SJSA1 (cell line): ENCODE measurements around the genes CACNA1G, ANKRD40 and CA10.

DNA sequence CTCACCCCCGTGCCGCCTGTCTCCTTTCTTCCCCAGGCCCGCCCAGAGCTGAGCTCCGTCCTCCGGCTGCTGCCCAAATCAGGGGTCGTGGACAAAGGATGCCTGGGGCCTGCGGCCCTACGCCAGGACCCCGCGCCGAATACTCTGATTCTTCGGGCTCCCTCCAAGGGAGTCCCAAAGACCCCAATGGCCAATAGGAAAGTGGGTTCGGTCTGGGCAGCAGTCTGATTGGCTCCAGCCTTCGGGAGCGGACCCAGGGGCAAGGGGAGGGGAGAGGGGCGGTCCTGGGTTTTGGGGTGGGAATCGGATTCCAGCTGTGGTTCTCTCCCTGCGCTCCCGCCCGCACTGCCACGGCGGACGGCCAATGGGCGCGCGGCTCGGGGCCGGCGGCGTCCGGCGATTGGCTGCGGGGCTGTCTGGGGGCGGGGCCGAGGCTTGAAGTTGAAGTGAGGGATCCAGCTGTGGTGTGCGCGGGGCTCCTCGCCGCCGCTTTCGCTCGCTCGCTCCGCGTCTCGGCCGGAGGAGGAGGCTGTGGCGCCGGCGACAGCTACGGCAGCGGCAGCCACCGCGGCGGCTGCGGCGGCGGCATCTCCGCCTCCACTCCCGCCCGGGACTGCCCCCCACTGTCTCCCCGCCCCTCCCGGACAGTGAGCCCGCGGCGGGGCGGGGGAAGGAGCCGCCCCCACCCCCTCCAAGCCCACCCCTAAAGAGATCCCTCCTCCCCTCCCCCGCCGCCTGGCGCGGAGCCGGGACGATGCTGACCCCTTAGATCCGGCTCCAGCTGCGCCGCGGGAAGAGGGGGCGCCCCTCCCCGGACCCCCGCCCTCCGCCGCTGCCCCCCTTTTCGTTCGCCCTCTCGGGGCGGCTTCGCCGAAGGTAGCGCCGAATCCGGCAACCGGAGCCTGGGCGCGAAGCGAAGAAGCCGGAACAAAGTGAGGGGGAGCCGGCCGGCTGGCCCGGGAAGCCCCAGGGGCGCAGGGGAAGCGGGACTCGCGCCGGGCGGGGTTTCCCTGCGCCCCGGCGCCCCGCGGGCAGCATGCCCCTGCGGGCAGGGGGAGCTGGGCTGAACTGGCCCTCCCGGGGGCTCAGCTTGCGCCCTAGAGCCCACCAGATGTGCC is at the start of gene CACNA1G:
Gene CACNA1G, plus strand, starts transcription at position 467 of the 1,118 bp plus-strand sequence.
- RAMPAGE, long total RNA: no peak

GRCh38 chr17:50675632-50676226 is 32.0 kb downstream of the ANKRD40 start:
- RAMPAGE, long total RNA: no peak

GRCh38 chr17:50689841-50690564 is 17.7 kb downstream of the ANKRD40 start:
- RAMPAGE, long total RNA: no peak

GRCh38 chr17:50690565-50691329 is 17.0 kb downstream of the ANKRD40 start:
- RAMPAGE, long total RNA: no peak

GRCh38 chr17:50707090-50708399 is at the start of gene ANKRD40:
ANKRD40 (minus strand) TSS chr17:50707914.
- RAMPAGE, long total RNA: no peak

DNA sequence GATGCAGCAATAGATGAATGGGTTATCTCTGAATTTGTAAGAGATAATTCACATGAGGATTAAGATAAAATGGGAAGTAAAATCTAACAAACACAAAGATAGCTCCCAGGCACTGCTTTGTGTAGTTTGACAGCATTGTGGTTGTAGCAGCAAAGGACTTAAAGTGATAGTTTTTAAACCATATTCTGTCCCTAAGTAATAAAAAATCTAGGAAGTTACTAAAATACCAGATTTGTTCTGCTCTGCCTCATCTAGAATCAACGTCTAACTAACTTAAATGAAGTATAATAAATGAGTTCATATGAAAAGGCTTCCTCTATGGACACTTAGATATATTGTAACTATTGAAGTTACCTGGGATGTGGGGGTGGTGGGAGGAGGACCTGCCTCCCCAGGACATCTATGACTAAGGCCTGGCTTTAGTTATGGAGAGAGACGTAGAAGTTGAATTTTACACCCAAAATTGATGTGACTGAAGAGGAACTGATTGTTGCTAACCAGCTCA is 13.7 kb downstream of the ANKRD40CL start:
- RAMPAGE, long total RNA: no peak

- RAMPAGE, long total RNA: no peak
Measured at GRCh38 chr17:50866479-50867349, 560 bp upstream of the TOB1 start.

DNA sequence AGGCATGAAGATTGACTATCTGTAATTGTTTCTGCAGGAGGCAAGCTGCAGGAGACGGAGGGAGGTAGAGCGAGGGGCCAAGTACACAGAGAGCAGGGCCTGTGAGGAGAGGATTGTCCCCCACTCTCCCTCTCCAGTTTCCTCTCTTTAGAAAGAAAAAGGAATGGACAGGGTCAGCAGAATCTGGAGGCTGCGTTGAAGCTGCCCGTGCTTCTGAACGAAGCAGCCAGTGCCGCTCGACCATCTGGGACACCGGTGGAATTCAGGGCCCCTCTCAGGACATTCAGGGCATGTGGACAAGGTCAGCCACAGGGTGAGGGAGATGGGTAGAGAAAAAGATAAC is 33.9 kb upstream of the TOB1 start:
- RAMPAGE, long total RNA: no peak

DNA sequence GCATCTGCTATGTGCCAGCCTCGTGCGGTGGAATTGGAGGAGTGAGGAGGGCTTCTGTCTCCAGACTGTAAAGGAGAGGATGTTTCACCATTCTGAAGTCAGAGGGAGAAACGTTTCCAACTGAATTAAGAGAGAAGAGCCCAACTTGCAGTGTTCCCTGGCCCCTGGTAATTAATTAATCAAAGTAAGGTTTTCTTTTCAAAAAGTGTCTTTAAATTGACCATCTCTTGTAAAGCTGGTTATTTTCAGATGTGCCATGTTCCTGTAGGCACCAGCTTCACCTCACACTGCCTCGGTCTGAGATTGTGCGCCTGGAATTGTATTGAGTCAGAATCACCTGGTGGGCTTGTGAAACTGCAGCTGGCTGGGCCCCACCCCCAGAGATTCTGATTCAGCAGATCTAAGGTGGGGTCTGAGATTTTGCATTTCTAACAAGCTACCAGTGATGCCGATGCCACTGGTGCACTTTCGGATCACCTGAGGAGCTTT is 59.0 kb upstream of the TOB1 start:
- RAMPAGE, long total RNA: no peak

DNA sequence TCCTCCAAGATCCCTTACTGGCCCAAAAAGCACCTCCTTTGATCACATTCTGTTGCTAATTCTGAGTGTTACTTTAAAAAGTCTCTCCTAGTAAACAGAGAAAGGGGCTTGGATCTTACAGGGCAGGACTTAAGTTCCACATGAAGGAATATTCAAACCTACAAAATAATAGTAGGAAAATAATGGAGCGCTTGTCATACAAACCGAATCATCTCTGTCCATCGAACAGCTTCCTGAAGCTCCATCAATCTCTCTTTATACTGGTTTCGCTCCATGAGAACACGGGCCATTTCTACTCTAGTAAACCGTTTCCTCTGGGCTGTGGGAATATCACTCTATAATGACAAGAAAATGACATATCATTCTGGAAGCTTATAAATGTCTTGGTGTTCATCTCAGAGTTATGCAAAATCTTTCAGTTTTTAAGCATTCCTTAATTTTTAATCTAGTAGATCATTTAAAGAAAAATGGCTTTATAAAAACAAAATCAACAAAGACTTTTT is 119.1 kb downstream of the SPAG9 start:
- RAMPAGE, long total RNA: no peak

DNA sequence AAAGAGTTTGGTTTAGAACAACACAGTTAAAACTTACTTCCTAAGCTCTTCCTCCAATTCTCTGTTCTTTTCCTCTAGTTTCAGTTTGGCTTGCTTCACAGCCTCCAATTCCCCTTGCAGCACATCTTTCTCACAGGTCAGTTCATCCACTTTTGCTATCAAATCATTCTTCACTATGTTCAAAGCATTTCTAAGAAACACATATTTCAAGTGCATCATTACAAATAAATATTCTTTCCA is 114.7 kb downstream of the SPAG9 start:
- RAMPAGE, long total RNA: no peak

GRCh38 chr17:51036043-51036727 is 84.5 kb downstream of the SPAG9 start:
- RAMPAGE, long total RNA: no peak

GRCh38 chr17:51081878-51082269 is 38.8 kb downstream of the SPAG9 start:
- RAMPAGE, long total RNA: no peak

DNA sequence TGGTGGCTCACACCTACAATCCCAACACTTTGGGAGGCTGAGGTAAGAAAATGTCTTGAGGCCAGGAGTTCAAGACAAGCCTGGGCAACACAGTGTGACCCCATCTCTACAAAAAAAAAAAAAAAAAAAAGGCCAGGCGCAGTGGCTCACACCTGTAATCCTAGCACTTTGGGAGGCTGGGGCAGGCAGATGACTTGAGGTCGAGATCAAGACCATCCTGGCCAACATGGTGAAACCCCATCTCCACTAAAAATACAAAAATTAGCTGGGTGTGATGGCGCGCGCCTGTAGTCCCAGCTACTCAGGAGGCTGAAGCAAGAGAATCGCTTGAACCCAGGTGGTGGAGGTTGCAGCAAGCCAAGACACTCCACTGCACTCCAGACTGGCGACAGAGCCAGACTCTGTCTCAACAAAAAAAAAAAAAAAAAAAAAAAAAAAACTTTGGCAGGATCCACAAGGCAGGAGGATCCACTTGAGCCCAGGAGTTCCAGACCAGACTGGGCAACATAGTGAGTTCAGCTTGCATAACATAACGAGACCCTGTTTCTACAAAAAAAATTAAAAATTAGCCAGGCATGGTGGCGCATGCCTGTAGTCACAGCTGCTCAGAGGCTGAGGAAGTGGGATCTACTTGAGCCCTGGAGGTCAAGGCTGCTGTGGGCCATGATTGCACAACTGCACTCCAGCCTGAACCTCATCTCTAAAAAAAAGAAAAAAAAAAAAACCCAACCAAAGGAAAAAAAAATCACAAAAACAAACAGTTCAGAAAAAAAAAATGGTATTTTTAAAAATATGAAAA is 8.2 kb downstream of the SPAG9 start:
- RAMPAGE, long total RNA: no peak

DNA sequence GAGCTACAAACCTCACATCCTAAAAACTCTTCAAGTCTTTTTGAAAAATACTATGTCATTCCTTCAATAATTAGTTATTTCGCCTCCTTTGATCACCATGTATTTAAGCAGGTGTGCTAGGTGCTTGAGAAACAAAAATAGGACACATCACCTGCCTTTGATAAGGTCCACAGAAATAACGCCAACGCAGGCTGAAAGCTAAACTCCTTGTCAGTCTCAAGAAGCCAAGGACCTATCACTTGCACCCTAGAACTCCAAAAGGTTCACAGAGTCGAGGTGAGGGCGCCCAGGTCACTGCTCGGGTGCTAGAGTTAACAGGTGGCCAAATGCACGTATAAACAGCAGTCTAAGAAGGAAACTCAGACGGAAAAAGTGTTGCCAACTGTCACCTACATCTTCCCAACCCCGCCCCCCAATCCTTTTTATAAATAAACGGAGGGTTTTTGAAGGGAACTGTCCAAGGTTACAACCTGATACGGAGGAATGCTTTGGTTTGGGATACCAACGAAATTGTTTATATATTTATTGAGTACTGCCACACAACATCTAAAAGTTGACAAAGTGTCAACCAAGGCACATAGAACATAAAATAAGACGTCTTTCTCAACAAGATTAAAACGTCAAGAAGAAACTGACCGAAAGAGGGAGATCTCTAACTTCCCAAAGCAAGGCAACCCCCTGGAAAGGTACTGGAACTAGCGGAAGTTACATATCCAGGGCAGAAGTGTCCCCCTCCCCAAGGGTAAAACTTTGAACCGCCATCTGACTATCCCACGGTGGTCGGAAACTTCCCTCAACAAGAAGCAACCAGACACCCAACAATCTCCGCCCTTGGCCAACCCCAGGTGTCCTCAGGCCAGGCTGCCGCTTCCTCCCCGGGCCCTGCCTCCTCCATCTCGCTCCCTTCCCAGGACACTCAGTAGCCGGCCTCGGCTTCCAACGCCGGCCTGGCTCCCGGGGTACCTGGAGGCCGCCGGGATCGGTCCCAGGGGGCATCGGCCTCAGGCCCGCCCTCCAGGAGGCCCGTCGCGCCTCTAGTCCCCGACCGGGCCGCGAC is 1.1 kb downstream of the SPAG9 start:
- RAMPAGE, long total RNA: no peak

GRCh38 chr17:51258624-51259071 is 1.2 kb downstream of the MBTD1 start:
- RAMPAGE, long total RNA: no peak

- RAMPAGE, long total RNA: no peak
Measured at GRCh38 chr17:51261642-51262005, 1.3 kb downstream of the UTP18 start.

GRCh38 chr17:51820788-51821113 is 337.8 kb downstream of the CA10 start:
- RAMPAGE, long total RNA: no peak

GRCh38 chr17:52157722-52158182 is 762 bp downstream of the CA10 start:
- RAMPAGE, long total RNA: no peak

- RAMPAGE, long total RNA: no peak
Measured at GRCh38 chr17:52158183-52159320, at the start of gene CA10. CA10 (minus strand) TSS chr17:52158714.